Karpas-422 (cell line): ENCODE results near the genes NHERF4, RNF26 and MFRP.

DNA sequence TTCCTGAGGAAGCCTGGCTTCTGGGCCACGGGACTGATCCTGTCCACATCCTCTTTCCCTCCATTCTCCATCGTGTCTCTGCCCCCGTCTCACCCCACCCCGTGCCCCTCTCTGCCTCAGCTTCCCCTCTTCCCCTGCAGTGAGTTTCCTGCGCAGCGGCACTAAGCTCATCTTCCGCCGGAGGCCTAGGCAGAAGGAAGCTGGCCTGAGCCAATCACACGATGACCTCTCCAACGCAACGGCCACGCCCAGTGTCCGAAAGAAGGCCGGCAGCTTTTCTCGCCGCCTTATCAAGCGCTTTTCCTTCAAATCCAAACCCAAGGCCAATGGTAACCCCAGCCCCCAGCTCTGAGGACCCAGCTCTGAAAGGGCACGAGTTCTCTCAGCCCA is 5.5 kb upstream of the HINFP start:
- PRO-cap: no peak
- RAMPAGE, long total RNA: no peak

- PRO-cap: no peak
- RAMPAGE, long total RNA: no peak
These were observed 703 bp downstream of the ABCG4 start for GRCh38 chr11:119149408-119150101.

DNA sequence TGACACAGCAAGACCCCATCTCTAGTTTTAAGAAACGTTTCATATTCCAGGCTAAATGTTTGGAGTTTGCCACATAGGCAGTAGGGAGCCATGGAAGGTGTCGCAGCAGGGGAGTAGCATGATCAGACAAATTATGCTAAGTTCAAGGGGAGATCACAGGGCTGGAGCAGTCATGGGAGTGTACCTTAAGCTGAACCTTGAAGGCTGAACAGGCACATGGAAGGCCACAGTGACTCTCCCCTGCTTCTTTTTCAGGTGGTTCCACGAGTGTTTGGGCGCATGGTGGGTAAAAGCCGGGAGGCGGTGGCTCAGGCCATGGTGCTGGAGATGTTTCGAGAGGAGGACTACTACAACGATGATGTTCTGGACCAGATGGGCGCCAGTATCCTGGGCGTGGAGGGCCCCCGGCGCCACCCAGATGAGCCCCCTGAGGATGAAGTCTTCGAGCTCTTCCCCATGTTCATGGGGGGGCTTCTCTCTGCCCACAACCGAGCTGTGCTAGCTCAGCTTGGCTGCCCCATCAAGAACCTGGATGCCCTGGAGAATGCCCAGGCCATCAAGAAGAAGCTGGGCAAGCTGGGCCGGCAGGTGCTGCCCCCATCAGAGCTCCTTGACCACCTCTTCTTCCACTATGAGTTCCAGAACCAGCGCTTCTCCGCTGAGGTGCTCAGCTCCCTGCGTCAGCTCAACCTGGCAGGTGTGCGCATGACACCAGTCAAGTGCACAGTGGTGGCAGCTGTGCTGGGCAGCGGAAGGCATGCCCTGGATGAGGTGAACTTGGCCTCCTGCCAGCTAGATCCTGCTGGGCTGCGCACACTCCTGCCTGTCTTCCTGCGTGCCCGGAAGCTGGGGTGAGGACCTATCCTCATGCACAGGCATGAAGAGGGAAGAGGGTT is 5.6 kb upstream of the NHERF4 start:
- PRO-cap: no peak
- RAMPAGE, long total RNA: no peak

GRCh38 chr11:119185361-119185615 is at the start of gene NHERF4:
Gene NHERF4, plus strand, starts transcription at chr11:119185475.
- PRO-cap: no peak
- RAMPAGE, long total RNA: no peak

GRCh38 chr11:119306566-119307298 is 10.2 kb downstream of the MCAM start:
- PRO-cap: no peak
- RAMPAGE, long total RNA: no peak

DNA sequence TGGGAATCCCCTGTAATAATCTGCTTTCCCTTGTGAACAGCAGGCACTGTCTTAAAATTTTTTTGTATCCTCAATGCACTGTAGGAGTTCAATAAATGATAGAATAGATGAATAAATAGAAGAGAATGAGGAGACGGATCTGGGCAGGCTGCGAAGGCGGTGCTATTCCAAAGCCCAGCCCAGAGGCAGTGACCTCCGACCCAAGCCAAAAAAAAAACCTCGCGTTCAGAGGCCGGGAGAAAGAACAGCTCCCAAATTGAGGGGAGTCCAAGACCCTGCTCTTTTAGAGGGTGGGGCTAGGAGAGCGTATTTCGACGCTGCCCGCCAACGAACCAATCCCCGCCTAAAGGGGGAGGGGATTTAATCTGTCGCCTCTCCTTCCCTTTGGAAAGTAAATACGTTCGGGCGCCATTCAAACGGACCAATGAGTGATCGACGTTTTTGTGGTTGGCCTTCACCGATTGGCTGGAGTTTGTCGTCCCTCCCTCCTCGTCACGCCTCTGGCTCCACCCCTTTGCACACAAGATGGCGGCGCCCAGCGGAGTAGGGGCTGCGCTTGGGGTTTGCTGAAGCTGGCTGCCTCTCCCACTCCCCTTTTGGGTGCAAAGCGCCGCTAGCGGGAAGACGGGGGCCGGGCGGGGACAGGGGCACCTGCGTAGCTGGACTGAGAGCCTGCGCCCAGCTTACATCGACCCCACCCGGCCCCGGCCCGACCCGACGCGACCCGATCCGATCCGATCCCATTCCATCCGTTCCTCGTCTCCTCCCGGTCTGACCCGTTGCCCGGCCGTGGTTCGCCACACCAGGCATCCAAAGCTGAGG is at the start of gene RNF26:
RNF26 (plus strand) TSS at position 519 of the 822 bp plus-strand sequence.
- PRO-cap: unidirectional peak, plus-strand start at position 519 of the sequence
- RAMPAGE, long total RNA: no peak

GRCh38 chr11:119346434-119346743 is at the start of gene MFRP:
Gene MFRP, minus strand, starts transcription at chr11:119346705.
- PRO-cap: no peak
- RAMPAGE, long total RNA: no peak

DNA sequence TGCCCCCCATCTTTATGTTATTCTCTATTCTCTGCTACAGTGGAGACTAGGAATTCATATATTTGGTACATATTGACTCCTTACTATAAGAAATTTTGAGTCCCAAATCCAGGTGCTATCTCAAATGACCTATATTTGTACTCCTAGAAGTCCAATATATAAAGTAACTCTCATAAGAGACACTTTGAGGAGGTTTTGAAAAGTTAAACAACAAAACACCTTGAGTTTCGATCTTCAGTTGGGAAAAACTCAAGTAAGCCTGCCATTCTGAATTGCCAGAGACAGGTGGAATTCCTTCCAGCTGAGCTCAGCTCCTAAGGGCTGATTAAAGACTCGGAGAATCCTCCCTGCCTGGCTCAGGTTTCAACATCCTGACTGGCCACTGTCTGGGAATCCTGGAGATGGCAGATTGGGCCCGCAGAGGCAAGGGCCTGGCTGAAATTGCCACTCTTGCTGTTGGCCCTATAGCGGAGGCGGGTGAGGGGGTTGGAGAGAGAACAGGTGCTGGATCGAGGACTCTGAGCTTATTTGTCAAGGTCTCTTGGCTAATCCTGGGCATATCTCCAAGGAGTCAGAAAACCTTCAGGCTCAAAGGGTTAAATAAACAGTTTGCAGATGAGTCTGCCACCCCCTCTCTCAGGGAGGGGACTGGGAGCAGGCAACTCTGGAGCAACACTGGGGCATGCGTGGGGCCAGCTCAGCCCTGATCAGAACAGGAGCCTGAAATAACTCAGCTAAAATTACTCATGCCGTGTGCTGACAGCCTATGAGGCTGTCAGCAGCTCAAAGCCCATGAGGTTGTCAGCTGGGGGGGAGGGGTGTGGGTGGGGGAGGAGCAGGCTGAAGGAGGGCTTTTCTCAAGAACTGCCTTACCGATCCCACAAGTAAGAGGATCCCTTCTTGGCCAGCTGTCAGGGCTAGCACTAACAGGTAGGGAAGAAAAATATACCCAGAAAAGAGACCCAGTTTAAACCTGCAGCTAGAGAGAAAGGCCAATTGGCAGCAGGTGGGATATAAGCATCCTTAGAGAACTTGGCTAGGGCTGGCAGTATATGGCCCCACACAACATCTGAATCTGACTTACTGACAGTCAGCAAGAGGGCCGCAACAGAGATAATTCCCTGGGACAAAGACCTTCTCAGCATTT is 14.7 kb upstream of the MFRP start:
- PRO-cap: no peak
- RAMPAGE, long total RNA: no peak

DNA sequence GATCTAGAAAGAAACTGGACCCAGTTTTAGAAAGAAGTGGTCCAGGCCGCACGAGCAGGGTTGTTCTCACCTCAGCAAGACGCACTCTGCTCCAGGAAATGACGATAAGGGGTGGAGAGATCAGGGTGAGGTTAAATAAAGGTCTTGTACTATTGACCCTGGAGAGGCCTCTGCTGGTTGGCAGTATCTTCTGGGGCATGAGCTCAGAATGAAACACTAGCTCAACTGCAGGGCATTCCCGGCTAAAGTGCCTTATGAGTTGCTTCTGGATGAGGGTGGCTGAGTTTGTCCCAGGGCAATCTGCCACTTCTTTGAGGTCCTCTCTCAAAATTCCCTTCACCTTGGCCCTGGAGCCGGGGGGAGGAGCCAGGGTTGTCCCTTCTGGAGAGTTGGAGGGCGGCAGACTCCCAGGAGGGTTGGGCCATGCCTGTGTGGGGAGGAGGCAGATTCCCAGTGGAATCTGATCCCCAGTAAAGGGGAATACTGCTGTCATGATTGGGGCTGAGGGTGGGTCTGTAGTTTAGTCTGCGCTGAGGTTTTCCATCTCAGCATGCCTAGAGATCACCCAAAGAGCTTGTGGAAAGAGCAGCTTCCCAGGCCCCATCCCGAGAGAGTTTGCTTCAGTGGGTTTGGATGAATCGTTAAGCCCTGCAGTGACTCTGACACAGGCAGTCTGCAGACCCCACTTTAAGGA is 10.8 kb downstream of the USP2 start:
- PRO-cap: no peak
- RAMPAGE, long total RNA: no peak

- PRO-cap: no peak
- RAMPAGE, long total RNA: no peak
These were observed 48.0 kb downstream of the NECTIN1 start for GRCh38 chr11:119681017-119681402.

DNA sequence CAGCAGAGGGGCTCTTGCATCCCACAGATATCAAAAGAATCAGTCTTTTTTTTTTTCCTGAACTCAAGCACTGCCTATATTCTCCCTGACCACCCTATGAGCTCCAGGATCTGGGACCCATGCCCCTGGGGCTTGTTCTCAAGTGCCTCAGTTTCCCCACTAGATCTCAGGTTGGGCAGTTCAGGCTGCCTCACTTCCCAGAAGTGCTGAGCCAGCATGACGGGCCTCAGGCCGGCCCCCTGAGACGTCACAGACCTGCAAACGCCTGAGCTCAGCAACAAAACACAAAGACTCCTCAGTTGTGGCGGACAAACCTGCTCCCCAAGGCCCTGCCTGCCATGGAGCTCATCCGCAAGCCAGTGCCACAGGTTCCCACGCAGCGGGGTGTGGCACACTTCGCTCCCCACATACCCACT is 45.3 kb downstream of the NECTIN1 start:
- PRO-cap: no peak
- RAMPAGE, long total RNA: no peak

GRCh38 chr11:119734677-119735105 is 5.7 kb upstream of the NECTIN1 start:
- PRO-cap: no peak
- RAMPAGE, long total RNA: no peak

- PRO-cap: no peak
- RAMPAGE, long total RNA: no peak
These were observed 176.2 kb upstream of the NECTIN1 start for GRCh38 chr11:119905205-119905585.

GRCh38 chr11:119993931-119994271 is 144.0 kb downstream of the TRIM29 start:
- PRO-cap: no peak
- RAMPAGE, long total RNA: no peak

- PRO-cap: no peak
- RAMPAGE, long total RNA: no peak
These were observed 80.0 kb downstream of the TRIM29 start for GRCh38 chr11:120057557-120058614.

DNA sequence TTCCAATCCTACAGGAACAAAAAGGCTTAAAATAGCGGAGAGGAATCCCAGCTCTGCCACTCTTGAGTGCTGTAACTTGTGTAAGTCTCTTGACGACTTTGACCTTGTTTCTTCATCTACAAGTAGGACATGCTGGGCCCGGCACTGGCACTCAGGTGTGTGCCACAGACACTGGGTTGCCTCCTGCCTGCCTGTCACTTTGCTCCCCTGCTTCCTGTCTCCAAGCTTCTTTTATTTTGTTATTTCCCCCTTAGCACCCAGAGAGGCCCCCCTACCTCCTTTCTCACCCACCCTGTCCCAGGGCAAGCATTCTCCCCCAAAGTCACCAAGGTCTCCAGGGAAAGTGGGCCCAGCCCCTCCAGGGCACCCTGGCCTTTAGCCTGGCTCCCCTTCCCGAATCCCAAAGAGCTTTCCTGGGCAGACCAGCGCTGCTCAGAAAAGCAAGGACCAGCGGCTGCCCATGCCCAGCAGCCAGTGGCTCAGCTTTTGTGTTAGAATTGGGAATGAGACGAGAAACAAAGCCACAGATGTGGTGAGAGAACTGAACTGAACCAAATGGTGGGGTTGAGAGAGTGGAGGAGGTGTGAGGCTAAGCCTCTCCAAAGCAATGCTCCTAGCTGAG is 4.5 kb downstream of the TRIM29 start:
- PRO-cap: no peak
- RAMPAGE, long total RNA: no peak

- PRO-cap: no peak
- RAMPAGE, long total RNA: no peak
These were observed 2.2 kb downstream of the TRIM29 start for GRCh38 chr11:120135519-120136288.

- PRO-cap: no peak
- RAMPAGE, long total RNA: no peak
These were observed 31.6 kb upstream of the TRIM29 start for GRCh38 chr11:120169489-120169867.

GRCh38 chr11:120182766-120183227 is 28.0 kb upstream of the OAF start:
- PRO-cap: no peak
- RAMPAGE, long total RNA: no peak

DNA sequence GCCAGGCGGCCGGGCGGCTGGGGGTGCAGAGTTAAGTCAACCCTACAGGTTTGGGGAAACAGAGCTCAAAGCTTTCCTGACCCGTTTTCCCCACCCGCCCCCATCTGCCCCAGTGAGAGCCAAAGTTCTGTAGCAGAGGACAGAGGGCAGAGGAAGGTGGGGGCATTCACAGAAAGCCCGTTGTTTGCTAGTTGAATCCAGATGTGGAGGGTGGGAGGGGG is 13.0 kb upstream of the OAF start:
- PRO-cap: no peak
- RAMPAGE, long total RNA: no peak